Gallbladder (tissue), 1 donor: Measurements from ENCODE around the gene ERCC1.

DNA sequence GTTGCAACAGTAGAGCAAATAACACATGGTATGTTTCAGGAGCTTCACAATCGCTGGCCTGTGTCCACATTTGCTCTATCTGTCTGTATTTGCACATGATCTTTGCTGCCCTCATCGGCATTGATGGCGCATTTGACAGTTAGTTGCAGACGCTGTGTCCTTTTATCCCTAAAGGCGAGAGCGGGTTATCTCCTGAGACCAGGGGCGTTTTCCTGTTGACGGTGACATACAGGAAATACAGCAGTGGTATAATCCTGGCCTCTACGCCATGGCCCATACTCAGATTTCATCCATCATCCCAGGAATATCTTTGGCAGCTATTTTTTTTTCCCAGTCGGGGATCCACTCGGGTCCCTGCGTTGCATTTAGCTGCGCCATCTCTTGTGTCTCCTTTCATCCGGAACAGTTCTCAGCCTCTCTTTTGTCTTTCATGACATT is 22.1 kb downstream of the MARK4 start:
- PRO-cap, result no peak

GRCh38 chr19:45300342-45301171 is 22.1 kb downstream of the CKM start:
- PRO-cap, result no peak

GRCh38 chr19:45423617-45424916 is at the start of gene ERCC1:
ERCC1 (minus strand) TSS chr19:45423917.
- PRO-cap, result bidirectional peak, plus-strand start at chr19:45423856, minus-strand start at chr19:45423490; bidirectional peak, plus-strand start at chr19:45423994, minus-strand start at chr19:45423917; bidirectional peak, plus-strand start at chr19:45424524, minus-strand start at chr19:45424381

GRCh38 chr19:45430887-45431185 is 7.1 kb upstream of the ERCC1 start:
- PRO-cap, result no peak

DNA sequence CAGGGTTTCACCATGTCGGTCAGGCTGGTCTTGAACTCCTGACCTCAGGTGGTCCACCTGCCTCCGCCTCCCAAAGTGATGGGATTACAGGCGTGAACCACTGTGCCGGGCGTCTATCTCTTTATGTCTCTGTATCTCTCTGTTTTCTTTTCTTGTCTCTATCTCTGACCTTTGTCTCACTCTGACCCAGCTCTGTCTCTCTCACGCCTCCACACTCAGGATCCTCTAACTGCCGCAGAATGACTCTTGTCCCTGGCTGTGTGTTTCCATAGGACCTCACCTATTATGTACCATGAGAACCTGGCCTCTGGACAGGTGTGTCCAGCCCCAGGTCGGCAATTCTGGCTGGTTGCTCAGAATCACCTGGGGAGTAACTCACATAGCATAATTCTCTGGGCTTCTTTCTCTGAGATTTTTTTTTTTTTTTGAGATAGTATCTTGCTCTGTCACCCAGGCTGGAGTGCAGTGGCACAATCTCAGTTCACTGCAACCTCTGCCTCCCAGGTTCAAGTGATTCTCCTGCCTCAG is 20.3 kb upstream of the FOSB start:
- PRO-cap, result bidirectional peak, plus-strand start at position 214 of the sequence, minus-strand start at position 241 of the sequence

DNA sequence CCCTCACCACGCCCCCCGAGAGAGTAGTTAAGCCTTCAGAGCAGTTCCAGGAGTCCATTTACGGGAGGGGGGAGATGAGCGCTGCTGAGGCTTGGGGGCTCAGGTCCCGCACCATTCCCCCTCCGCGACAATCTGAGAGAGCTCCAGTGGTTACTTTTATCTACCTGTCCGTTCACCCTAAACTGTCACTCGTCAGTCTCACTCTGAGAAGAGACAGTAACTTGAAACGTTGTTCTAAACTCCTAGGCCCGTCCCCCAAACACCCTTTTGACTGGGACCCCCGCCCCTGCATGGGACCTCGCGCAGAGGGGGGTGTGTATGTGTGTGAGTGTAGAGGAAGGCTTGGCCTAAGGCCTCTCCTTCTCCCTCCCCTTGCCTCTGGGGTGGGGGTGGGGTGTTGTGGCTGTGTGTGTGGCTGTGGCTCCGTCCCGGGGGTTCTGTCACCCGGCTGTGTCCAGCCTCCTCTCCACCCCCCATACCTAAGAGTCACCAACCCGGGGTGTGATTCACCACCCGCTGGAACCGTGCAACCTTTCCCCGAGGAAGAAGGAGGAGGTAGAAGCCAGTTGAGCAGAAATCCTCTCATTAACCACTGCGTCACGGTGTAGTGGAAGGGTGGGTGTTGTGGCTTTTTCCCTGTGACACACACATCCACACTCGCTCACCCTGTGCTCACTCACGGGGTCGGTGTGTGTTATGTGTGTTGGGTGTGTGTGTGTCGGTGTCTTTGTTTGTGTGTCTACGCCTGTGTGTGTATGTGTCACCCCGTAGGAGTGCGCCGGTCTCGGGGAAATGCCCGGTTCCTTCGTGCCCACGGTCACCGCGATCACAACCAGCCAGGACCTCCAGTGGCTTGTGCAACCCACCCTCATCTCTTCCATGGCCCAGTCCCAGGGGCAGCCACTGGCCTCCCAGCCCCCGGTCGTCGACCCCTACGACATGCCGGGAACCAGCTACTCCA is 2.3 kb downstream of the FOSB start:
- PRO-cap, result bidirectional peak, plus-strand start at position 57 of the sequence, minus-strand start outside the sequence; bidirectional peak, plus-strand start at position 240 of the sequence, minus-strand start at position 205 of the sequence; bidirectional peak, plus-strand start at position 774 of the sequence, minus-strand start at position 439 of the sequence; unidirectional peak, plus-strand start at position 823 of the sequence

- PRO-cap, result unidirectional peak, plus-strand start at chr19:45474438; unidirectional peak, plus-strand start at chr19:45474685; bidirectional peak, plus-strand start at chr19:45474918, minus-strand start at chr19:45474883
Measured at GRCh38 chr19:45474241-45475056, 6.7 kb downstream of the FOSB start.

DNA sequence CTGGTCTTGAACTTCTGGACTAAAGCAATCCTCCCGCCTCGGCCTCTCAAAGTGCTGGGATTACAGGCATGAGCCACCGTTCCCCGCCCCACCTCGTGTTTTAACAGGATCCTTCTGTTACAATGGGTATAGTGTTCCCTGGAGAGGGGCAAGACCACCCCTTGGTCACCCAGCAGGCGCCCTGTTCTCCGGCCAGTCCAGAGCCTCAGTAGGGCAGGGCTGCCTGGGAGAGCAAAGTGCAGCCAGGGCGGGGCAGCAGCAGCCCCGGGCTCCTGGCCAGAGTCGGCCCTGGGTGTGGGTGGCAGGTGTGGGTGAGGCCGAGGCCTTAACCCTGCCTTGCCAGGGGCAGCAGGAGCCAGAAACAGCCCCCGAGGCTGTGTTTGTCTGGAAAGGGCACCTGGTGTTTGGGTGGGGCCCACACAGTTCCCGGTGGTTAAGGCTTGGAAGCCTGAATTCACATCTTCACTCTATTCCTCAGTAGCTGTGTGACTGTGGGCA is 7.2 kb downstream of the VASP start:
- PRO-cap, result bidirectional peak, plus-strand start at position 285 of the sequence, minus-strand start at position 102 of the sequence

DNA sequence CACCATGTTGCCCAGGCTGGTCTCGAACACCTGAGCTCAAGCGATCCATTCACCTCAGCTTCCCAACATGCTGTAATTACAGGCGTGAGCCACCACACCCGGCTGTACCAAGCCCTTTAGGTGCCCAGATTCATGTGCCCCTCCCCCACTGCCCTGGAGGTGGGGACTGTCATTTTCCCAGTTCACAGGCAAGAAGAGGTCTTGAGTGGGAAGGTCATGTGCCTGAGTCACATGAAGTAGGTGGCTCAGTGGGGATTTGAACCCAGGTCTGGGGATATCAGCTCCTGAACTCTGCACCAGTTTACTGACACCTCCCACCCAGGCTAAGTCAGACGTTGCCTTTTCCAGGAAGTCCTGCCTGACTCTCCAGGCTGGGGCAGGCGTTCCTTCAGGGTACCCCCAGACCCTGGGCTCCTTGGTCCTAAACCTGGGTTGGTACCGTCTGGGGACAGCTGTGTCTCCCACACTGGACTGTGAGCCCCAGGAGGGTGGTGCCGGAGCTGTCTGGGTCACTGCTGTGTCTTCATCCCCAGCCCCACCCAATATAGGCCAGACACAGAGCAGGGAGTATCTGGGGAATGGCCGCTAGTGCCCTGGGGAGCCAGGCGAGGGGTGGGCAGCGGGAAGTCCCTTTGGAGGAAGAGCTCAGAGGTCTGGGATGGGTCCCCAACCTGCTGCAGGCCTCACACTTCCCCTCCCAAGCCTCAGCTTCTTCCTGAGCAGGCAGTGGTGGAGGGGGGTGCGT is 8.6 kb downstream of the VASP start:
- PRO-cap, result bidirectional peak, plus-strand start at position 631 of the sequence, minus-strand start at position 475 of the sequence

- PRO-cap, result no peak
Measured at GRCh38 chr19:45523230-45523417, 15.8 kb downstream of the VASP start.

DNA sequence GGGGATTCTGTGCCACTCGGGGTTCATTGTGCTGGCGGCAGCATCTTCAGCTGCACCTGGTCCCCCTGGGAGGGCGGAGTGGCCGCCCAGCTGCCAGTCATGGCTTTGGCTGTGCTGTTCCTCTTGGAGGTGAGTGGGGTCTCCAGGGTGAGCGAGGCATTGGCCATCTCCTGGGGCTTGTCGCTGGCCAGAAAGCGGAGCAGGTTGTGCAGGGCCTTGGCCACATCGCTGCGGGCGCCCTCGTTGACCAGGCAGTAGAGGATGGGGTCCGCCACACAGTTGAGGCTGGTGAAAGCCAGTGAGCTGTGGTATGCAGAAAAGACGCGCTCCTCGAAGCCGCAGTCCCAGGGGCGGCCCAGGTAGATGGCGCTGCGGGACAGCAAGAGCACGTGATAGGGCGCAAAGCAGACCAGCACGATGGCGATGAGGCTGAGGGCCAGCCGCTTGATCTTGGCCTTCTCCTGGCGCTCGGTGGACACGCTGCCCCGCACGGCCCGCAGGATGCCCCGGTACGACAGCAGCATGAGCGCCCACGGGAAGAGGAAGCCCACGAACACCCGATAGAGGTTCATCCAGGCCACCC is 6.2 kb upstream of the OPA3 start:
- PRO-cap, result no peak

GRCh38 chr19:45638186-45638807 is 900 bp downstream of the EML2 start:
- PRO-cap, result unidirectional peak, plus-strand start at chr19:45638535

DNA sequence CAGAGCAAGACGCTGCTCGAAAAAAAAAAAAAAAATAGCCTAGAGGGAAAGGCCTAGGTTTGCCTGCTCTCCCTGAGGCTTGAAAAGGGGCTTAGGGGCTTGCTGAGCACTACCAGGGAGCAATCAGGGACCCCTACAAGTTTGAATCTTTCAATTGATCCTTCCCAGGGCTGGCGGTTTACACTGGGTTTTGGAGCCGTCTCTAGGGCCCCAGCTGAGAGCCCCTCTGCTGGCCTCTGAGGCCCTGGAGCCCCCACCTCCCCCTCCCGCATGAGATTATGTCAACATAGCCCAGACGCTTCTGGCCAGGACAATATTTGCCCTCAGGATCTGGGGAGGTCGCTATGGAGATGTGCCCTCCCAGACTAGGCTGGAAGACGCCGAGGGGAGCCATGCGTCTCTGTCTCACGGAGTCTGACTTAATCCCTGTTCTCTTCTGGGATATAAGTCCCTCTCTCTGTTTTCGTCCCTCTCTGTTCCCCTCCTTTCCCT is 10.2 kb upstream of the GIPR start:
- PRO-cap, result no peak

DNA sequence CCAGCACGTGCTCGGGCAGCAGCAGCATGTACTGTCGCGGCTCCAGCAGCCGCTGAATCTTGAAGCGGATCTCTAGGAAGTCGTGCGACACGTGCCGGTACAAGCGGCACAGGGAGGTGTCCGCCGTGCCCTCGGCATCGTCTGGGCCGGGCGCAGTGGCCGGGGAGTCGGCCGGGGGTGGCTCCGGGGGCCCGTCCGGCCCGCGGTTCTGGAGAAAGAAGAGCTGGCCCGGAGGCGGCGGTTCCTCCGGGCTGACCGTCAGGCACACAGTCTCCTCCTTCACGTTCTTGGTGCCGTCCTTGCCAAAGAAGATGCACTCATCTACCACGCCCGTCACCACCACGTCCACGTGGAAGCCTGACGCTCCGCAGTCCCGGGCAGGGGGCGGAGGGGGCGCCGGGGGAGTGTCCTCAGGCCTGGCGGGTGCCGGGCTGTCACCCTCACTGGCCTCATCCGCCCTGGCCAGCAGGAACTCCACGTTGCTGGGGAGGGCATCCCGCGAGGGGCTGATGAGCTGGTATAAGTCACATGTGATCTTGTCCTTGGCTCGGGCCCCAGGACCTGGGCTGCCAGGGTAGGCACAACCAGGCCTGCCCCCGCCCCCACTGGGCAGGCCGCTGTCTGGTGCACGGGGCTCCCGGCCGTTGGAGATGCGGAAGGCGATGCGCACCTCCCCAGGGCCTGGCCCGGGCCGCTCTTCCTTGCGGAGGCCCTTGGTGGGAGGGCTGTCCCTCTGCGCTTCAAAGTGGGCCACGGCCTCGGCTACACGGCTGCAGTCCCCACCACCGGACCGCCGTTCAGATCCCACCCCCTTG is 18.4 kb downstream of the FBXO46 start:
- PRO-cap, result no peak

GRCh38 chr19:45766732-45767571 is 2.1 kb downstream of the SIX5 start:
- PRO-cap, result unidirectional peak, plus-strand start at chr19:45767340; bidirectional peak, plus-strand start at chr19:45767604, minus-strand start at chr19:45767500

DNA sequence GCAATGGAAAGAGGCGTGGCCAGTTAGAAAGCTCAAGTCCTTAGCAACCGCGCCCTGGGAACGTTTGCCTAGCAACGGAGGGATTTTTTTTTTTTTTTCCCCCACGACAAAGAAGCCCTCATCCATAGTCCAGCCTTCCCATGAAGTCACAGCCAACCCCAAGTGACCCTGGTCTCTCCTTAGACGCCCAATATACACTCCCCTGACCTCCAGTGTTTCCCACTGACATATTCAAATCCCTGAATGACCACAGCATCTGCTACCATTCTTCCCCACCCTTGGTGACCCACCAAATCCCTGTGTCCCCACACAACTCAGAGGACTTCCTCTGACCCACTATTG is 339 bp upstream of the DMWD start:
- PRO-cap, result no peak

DNA sequence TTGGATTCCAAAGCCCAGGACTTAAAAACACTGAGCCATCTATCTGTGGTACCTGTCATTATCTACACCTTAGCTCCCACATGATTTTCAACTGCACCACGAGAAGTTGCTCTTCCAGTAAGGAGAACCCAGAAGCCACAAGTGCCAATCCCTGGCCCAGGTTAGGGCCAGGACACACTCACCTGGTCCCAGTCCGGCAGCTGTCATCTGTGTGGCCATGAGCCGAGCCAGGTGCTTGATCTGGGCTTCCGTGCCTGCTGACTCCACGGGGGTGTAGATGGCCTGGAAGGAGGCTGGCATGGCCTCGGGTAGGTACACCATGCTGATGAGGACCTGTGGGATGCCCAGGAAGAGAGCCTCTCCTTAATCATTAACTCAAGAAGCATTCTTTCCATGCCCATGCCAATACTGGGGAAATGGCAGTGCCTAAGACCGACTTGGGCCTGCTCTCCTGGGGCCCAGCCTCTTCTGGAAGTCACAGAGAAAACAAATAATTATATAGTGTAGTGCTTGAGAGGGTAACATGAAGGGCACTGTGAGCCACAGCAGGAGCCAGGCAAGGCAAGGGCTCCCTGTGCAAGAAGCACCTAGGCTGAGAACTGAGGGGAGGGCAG is 19.9 kb upstream of the RSPH6A start:
- PRO-cap, result no peak

DNA sequence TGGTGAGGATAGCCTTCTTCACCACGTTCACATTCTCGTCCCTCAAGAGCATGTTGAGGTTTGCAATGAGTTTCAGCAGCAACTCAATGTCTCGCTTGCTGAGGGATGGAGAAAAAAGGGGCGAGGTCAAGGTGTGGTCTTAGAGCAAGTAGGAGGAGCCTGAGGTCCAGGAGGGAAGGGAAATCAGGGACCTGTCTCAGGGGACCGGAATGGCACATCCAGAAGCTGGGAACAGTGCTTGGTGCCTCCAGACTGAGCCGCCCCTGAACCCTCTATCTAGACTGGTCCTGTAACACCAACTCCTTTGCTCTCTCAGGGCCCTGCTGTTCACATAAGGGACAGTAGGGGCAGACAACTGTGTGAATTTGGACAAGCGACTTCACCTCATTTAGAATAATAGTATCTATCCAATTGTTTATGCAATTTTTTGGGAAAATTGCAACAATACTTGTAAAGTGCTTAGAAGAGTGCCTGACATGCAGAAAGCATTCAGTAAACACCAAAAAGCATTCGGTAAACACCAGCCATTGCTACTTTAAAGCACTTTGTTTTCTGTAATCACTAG is 14.1 kb downstream of the SYMPK start:
- PRO-cap, result no peak

DNA sequence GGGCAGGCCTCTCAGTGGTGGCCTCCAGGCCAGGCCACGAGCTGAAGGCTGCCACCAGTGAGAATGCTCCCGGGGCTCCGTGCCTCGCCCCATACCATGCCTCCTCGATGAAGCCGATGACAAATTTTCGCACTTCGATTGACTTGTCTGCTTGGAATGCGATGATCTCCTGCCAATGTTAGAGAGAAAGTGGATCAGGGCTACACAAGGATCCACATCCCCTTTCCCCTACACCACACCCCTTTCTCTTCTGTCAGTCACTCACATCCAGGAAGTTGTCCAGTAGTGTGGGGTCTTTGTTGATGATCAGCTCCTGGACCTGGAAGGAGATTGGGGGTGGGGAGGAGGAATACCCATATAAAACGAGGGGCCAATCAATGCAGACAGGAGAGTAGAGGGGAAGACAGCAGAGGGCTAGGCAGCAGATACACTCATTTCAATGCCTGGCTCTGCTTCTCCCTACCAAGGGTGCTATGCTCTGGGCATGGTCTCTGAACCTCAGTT is 10.7 kb downstream of the SYMPK start:
- PRO-cap, result no peak

DNA sequence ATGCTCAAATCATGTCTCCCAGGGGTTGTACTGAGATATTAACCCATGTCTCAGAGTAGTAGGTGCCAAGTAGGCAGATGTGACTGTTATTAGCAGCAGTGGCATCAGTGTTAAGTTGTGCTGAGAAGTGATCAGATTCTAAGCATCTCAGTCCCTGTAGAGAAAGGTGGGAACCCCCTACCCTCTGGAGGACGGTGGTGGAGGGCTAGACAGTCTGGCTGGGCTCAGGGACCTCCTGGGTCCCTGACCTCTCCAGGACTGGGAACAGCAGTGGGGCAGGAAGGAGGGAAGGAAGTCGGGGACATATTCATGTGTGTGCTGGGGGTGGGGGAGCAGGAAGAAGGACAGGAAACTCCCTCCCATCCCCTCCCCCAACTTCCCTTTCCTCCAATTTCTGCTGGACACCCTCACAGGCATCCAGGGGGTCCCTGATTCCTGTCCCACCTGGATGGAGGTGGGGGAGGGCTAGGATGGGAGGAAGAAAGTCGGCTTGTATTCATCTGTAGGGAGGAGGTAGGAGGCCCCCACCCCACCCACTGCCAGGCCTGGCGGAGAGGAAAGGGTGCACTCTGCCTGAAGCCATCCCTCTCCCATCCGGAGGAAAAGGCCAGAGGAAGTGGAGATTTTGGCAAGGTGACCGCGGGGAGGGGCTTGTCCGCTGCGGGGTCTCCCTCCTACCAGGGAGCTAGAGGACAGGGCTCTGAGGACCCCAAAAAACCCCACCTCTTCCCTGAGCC is 2.4 kb downstream of the NOVA2 start:
- PRO-cap, result no peak